Thyroid gland (tissue), 7 donors: ENCODE measurements around the gene PLK1.

- PRO-cap, 2 experiments: peak in 2 of 2 experiments; most common plus-strand start chr16:22199841 (in 2); most common minus-strand start chr16:22199719 (in 2)
- RAMPAGE, long total RNA, 5 experiments: no peak in any of the 5 experiments
Observed at GRCh38 chr16:22199553-22199984, 6.5 kb upstream of the EEF2K start.

DNA sequence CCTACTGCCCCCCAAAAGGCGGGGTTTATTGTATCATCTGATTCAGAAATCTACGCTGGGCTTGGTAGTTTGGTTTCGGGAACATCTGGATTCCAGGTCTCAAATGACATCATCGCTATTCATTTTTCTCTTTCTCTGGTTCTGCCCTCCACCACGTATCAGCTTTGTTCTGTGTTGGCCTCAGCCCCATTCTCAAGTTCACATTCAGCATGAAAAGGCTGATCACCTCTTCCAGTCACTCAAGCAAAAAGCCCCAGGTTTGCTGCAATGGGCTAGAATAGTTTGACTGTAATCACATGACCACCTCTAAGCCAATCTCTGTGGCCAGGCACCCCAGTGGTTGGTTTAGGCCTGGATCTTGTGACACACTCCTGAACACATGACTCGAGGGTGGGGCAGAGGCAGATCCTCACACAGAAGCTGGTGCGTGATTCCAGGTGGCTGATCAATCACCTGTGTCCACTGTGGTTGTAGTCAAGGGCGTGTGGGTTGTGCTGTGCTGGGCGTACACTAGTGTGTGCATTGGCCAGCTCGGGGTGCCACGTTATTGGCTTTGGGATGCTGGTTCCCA, 11.8 kb downstream of the EEF2K start:
- PRO-cap, 2 experiments: no peak in any of the 2 experiments
- RAMPAGE, long total RNA, 5 experiments: no peak in any of the 5 experiments

DNA sequence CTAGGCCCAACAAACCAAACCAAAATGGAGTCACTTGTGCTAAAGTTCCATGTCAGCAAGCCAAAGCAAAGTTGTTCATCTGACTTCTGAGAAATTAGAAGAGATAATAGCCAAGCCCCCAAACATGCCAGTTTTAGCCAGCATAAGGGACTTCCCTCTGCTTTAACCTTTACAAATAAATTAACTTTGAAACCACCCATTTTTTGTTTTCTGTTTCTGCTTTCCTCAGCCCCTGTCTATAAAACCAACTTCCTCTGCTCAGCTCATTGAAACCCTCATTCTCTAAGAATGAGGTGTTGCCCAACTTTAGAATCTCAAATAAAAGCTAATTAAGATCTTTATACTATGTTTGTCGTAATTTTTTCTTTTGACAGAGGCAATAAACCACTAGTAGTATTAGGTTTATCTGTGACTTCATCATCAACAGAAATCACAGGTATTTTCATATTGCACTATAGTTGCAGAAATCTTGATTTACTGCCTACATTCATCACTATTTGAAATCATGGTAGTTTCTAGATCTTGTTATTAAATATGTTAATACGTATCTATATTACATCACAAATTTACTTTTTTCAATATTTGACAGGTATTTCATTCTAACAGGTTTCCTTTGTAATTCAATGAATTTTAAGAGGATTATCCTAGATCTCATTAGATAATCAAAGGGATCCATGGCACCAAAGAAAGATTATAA, 18.7 kb downstream of the CDR2 start:
- PRO-cap, 2 experiments: no peak in any of the 2 experiments
- RAMPAGE, long total RNA, 5 experiments: no peak in any of the 5 experiments

DNA sequence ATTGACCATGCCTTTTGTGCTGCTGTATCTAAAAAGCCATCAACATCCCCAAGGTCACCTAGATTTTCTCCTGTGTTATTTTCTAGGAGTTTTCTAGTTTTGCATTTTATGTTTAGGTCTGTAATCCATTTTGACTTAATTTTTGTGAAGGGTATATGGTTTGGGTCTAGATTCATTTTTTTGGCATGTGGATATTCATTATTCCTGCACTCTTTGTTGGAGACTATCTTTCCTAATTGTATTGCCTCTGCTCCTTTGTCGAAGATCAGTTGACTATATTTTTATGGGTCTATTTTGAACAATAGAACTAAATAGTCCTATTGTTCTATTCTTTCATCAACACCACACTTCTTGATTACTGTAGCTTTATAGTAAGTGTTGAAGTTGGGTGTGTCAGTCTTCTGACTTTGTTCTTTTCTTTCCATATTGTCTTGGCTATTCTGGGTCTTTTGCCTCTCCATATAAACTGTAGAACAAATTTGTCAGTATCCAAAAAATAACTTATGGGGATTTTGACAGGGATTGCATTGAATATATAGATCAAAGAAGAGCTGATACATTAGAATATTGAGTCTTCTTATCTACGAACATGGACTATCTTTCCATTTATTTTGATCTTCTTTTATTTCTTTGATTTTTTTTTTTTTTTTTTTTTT, 35.8 kb upstream of the CDR2 start:
- PRO-cap, 2 experiments: no peak in any of the 2 experiments
- RAMPAGE, long total RNA, 5 experiments: no peak in any of the 5 experiments

GRCh38 chr16:23139829-23140621, 9.2 kb downstream of the USP31 start:
- PRO-cap, 2 experiments: no peak in any of the 2 experiments
- RAMPAGE, long total RNA, 5 experiments: no peak in any of the 5 experiments

DNA sequence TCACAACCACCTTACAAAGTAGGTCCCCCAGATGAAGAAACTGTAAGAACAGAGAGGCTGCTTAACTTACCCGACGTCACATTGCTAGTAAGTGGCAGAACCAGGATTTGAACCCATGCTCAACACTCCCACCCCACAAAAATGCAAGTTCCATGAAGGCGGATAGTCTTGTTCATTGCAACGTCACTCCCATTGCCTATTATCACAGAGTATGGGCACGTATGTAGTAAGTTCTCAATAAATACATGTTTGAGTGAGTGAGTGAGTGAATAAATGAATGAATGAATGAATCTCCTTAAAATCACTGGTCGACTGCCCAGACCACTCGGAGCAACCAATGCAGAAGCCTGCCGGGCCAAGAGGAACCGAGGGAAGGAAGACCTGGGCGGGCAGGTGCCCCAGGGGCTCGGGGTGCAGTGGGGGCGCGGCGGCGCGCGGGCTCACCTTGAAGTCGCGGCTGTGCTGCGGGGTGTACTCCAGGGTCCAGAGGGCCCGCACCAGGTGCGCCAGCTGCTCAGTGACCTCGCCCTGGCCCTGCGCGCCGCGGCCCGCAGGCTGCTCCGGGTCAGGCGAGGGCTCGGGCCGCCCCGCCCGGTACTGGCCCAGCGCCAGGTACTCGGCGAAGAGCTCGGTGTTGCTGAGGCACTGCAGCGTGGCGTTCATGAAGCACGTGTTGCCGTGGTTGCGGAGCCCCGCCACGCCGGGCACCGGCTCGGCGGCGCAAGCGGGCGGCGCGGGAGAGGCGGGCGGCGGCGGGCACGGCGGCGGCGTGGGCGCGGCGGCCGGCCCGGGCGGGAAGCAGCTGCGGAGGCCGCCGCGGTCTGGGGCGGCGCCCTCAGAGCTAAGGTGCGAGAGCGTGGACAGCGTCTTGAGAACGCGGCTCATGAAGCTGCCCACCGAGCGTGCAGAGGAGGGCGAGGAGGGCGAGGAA, 793 bp downstream of the USP31 start:
- PRO-cap, 2 experiments: peak in 2 of 2 experiments; most common plus-strand start position 622 of the sequence (in 1); most common minus-strand start position 461 of the sequence (in 1)
- RAMPAGE, long total RNA, 5 experiments: no peak in any of the 5 experiments

GRCh38 chr16:23183001-23183538, 525 bp downstream of the SCNN1G start:
- PRO-cap, 2 experiments: peak in 2 of 2 experiments; most common plus-strand start chr16:23183289 (in 1); most common minus-strand start chr16:23183176 (in 2)
- RAMPAGE, long total RNA, 5 experiments: no peak in any of the 5 experiments

GRCh38 chr16:23267419-23267618, 34.8 kb upstream of the SCNN1B start:
- PRO-cap, 2 experiments: no peak in any of the 2 experiments
- RAMPAGE, long total RNA, 5 experiments: no peak in any of the 5 experiments

- PRO-cap, 2 experiments: no peak in any of the 2 experiments
- RAMPAGE, long total RNA, 5 experiments: no peak in any of the 5 experiments
Observed at GRCh38 chr16:23384791-23385350, 68.1 kb downstream of the COG7 start.

- PRO-cap, 2 experiments: no peak in any of the 2 experiments
- RAMPAGE, long total RNA, 5 experiments: no peak in any of the 5 experiments
Observed at GRCh38 chr16:23478323-23479135, 25.5 kb upstream of the COG7 start.

DNA sequence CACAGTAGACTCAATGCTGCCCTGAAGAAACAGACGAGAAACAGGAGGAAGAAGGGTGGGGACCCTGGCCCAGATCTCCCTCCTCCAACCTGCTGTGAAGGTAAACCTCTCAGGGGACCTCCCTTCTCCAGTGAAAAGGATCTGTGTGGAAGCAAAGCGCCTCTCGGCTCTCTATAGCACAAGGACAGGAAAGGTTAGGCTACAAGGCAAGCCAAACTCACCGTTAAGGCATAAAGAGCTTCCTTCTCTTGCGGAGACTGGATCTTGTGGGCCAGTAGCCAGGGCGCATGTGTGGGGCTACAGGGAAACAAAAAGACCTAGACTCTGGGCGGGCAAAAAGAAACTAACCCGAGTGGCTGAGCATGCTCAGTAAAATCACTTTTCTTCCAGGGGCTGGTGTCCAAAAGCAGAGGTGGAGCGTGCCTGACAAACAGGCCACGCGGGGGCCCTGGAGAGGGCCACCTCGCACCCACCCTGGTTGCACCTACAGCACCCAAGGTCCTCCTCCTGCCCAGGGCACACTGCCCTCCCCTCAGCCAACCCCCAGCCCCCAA, 16.1 kb downstream of the GGA2 start:
- PRO-cap, 2 experiments: peak in 2 of 2 experiments; most common plus-strand start position 399 of the sequence (in 2); most common minus-strand start position 345 of the sequence (in 1)
- RAMPAGE, long total RNA, 5 experiments: no peak in any of the 5 experiments

DNA sequence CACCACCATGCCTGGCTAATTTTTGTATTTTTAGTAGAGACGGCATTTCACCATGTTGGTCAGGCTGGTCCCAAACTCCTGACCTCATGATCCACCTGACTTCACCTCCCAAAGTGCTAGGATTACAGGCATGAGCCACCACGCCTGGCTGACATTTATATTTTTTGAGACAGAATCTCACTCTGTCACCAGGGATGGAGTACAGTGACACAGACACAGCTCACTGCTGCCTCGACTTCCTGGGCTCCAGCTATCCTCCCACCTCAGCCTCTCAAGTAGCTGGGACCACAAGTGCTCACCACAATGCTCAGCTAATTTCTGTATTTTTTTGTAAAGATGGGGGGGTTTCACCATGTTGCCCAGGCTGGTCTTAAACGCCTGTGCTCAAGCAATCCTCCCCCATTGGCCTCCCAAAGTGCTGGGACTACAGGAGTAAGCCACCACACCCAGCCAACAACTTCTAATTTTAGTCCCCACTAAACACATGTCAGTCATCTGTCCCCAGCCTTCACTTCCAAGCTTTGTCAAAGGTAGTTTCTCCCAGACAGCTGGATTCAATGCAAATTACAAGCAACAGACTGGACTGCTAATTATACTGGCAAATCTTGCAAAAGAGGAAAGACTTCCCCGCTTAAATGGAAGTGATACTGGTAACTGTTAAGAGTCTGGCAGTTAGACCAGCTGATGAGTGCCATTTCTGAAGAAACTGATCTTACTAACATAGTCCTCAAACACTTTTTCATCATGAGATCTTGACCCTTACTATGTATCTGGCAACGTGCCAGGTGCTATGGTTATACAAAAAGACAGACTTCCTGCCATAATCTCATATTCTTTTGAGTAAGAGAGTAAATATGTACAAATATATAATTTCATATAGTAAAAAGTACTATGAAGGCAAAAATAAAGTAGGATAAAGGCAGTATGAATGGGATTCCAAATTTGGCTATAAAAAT, 8.0 kb upstream of the GGA2 start:
- PRO-cap, 2 experiments: no peak in any of the 2 experiments
- RAMPAGE, long total RNA, 5 experiments: no peak in any of the 5 experiments

DNA sequence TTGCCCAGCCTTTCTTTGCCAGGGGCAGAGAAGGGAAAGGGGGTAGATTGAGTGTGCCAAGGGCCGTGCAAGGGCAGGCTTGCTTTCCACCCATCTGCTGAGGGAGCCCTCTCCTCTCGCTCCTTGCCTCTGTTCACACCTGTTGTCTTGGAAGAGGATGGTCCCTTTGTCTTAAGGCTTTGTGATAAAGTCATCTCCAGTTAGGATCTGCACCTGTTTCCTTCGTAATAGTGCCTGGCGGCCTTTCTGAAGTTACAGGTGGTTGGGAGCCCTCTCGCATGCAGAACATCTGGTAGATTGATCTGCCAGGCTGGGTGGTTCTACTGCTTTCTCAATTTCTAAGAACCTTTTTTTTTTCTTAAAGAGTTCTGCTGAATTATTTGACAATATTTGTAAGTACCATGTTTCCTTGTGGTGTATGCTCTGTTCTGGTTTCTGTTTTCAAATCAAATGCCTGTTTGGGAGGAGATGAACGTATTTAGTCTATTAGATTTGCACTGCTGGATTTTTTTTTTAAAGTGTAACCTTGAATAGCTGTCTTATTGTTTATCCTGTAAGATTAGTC, 16.4 kb downstream of the UBFD1 start:
- PRO-cap, 2 experiments: no peak in any of the 2 experiments
- RAMPAGE, long total RNA, 5 experiments: no peak in any of the 5 experiments

GRCh38 chr16:23678553-23679637, at the start of gene PLK1:
Gene PLK1, plus strand, starts transcription at chr16:23678889.
- PRO-cap, 2 experiments: no peak in any of the 2 experiments
- RAMPAGE, long total RNA, 5 experiments: start-site peak on the plus strand in 1 of 5 experiments, at chr16:23678863-23678935 at its widest, 39 reads per replicate

GRCh38 chr16:23711728-23712245, 1.2 kb downstream of the ERN2 start:
- PRO-cap, 2 experiments: no peak in any of the 2 experiments
- RAMPAGE, long total RNA, 5 experiments: no peak in any of the 5 experiments

GRCh38 chr16:24217576-24218769, 38.2 kb upstream of the CACNG3 start:
- PRO-cap, 2 experiments: no peak in any of the 2 experiments
- RAMPAGE, long total RNA, 5 experiments: no peak in any of the 5 experiments

- PRO-cap, 2 experiments: no peak in any of the 2 experiments
- RAMPAGE, long total RNA, 5 experiments: no peak in any of the 5 experiments
Observed at GRCh38 chr16:24731048-24731633, 1.7 kb downstream of the TNRC6A start.

DNA sequence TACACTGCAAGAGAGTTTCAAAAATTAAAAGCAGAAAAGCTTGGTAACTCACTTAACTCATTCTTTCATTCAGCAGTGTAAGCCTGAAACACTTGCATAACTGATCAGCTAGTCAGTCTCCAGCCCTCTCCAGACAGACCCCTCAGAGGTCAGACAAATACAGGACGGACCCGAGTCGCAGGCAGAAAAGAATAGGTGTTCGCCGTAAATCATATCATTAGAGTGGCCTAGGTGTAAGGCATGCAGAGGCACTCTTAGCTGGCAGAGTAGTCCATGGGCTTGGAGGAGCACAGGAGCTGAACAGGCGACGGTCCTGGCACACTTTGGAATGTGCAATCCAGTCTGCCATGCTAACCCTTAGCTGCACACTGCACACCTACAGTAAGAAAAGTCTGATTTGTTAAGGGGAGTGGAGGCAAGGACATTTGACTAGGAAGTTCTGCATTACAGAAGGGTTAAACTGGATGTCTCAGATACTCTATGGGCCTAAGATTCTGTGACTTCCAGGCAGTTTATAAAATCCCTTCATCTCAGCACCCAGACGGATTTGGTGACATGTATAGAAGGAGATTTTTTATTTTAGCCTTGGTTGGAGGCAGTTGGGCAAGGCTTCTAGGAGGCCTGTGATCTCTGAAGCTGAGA, 34.8 kb upstream of the SLC5A11 start:
- PRO-cap, 2 experiments: no peak in any of the 2 experiments
- RAMPAGE, long total RNA, 5 experiments: no peak in any of the 5 experiments

- PRO-cap, 2 experiments: no peak in any of the 2 experiments
- RAMPAGE, long total RNA, 5 experiments: no peak in any of the 5 experiments
Observed at GRCh38 chr16:25692745-25693197, 1.0 kb downstream of the HS3ST4 start.

DNA sequence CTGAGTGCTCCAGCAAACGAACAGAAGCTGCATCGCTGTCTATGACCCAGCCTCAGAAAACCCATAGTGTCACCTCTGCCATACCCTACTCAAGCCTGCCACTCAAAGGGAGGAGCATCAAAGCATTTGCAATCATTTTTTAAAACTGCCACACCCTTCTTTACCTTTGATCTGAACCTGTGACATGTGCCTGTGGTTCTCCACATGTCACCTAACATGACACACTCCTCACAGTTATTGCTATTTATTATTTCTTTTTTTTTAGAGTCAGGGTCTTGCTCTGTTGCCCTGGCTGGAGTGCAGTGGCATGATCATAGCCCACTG, 7.3 kb upstream of the KDM8 start:
- PRO-cap, 2 experiments: no peak in any of the 2 experiments
- RAMPAGE, long total RNA, 5 experiments: no peak in any of the 5 experiments